Metastatic Breast Carcinoma in the Ovary (tissue), 3 donors: ENCODE measurements around a stretch of chr5.

DNA sequence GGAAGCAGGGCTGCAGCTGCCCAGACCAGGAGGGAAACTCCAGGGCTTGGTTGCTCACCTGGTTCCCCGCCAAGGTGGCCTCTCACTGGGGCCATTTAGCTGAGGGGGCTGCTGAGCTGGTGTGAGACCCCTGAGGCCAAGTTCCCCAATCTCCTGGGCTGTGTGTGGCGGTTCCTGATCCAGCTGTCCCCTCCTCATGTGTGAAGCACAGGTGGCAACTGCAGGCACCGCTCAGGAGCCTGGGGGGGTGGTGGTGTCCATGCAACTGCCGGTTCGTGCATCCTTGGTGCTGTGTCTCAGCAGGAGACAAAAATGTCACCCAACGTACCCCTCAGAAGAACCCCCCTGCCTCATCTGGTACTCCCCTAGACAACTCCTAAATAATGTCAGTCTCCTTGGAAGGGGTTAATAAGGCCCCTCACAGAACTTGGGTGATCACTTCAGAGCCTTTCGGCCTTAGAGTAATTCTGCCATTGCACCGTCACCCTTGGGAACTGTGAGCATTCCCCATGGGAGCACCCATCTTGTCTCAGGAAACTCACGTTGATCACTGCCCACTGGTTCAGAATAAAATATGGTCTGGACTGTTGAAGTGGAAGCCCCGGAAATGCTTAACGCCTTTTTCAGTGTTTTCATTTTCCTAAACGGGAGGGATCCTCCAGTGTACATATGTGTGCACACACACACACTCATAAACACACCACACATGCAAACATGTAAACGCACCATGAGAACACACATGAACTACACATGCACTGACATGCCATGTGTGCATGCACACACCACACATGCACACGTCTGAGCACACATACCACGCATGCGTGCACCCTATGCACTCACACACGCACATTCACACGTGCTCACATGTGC is 17.4 kb downstream of the MRPL36 start:
- PRO-cap, 3 experiments = no peak in any of the 3 experiments

DNA sequence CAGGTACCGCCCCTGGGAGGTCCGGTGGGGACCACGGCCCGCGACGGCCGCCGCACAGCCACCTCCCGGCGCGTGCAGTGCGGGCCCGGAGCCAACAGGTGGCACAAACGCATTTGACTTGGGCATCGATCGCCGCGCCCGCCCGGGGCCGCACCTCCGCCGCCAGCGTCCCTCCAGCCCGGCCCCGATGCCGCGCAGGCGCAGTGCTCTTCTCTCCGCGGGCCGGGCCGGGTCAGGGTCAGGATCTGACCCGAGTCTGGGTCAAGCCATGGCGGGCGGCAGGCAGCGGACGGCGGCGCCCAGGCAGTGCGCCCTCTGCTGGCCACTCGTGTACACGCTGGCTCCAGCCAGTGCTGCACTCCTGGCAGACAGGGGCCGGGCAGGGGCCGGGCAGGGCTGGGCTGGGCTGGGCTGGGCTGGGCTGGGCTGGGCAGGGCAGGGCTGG is 155.8 kb upstream of the IRX4 start:
- PRO-cap, 3 experiments = no peak in any of the 3 experiments

DNA sequence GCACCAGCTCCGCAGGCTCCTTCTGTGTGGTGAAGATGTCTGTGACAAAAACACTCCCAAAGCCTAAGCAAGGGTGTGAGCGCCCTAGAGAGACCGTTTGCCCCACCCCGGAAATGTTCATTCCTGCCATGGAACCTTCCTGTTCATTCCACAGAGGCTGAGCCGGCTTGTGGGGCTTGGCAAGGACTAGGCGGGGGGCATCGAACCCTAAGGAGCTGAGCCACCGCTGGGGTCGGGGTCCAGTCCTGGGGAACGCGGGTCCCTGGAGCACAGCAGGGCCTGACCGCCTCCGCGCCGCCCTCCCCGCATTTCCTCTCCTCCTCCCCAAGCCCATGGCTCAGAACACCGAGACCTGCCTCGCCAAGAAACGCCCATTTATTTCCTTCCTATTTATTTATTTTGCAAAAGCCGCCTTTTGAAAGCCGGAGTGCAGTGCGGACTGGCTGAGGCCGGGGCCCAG is 228.8 kb upstream of the IRX4 start:
- PRO-cap, 3 experiments = no peak in any of the 3 experiments

- PRO-cap, 3 experiments = peak in 1 of 3 experiments; most common minus-strand start chr5:2388545 (in 1)
Measured at GRCh38 chr5:2388407-2388804, 363.1 kb downstream of the IRX2 start.

- PRO-cap, 3 experiments = no peak in any of the 3 experiments
Measured at GRCh38 chr5:3103457-3103882, 352.0 kb upstream of the IRX2 start.

GRCh38 chr5:3287409-3287650 is 308.3 kb upstream of the IRX1 start:
- PRO-cap, 3 experiments = peak in 2 of 3 experiments; most common minus-strand start chr5:3287537 (in 2)

GRCh38 chr5:3303614-3304056 is 292.0 kb upstream of the IRX1 start:
- PRO-cap, 3 experiments = no peak in any of the 3 experiments

DNA sequence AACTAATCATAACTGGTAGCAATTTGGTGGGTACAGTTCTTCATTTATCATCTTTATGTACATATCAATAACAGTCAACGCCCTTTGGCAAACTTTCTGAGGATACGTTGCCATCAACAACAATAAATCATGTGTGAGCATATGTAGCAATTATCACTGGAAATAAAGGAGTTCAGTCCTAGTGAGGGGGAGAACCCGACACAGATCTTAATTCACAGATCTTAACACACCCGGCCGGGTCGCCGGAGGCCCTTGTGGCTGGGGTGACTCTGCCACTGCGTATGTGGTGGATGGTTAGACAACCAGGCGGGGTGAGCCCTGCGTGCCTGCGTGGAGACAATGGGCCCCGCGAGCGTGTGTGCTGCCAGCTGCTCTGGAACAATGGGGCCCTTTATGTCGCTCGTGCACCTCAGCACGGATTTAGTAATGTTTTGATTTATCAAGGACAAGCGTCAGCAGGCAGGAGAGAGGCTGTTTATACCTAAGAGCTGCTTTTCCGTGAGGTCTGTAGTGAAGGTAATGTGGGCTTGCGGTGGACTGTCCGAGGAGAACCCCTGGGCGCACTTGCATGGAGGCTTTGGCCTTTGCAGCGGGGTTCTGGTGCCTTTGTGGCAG is 284.7 kb upstream of the IRX1 start:
- PRO-cap, 3 experiments = no peak in any of the 3 experiments

DNA sequence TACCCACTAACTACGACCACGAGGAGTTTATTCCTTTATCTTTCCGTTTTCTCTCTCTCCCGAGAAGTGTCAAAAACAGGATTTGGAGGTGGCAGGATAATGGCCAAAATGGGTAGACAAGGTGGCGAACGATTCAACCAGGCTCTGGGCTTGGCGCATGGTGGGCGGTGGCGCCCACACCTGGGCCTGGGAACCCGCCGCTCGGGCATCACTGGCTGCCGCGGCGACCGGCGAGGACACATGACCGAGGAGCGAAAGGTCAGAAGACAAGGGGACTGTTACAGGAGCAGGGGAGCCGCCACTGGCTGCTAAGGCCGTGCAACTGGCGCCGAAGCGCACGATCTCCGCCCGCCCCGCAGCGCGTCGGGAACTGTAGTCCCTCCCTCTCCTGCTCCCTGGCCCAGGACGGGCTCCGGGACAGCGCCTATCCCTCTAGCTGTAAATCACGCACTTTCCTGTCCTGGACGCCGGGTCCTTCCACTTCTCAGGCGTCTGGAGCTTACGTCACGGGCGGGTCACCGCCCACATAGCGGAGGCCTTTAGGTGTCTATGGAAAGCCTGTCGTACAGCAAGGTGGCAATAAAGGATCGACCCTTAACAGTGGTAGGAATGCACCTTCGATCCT is 477 bp upstream of the ICE1 start:
- PRO-cap, 3 experiments = peak in 3 of 3 experiments; most common minus-strand start position 378 of the sequence (in 2)

DNA sequence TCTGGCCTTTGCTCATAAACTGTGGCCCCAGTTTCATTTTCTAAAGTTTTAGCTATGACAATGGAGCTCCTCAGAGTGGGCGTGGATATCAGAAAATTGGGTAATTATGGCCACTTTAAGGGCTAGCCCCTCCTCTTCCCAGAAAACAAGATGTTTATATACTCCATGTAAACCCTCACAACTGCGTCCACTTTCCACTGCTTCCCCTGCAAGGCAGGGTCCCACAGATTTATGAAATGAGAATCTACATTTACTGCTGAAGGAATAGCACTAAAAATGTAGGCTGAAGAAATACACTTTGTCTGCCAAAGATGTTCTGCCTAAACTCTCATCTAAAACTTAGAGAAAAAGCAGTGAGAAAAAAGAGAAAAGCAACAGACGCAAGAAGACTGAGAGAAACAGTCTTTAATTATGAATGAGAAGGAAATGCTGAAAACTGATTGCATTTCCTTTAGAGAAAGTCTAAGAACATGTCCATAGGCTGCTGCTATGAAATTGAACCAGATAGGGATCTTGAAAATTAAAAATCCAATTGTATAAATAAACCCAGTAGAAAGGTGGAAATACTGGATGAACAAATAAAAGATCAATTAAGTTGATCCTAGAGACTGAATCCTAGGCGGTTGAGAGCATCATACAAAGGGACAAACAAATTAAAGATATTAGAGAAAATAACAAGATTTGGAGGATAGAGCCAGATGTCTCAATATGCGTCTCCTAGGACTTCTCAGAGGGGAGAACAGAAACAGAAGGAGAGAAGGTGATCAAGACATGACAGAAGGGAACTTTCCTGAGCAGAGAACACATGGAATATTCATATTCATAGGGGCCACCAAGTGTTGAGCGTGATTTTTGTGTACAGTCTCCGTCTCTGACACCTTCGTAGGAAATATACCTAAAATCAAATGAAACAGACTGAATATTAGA is 27.5 kb downstream of the ICE1 start:
- PRO-cap, 3 experiments = no peak in any of the 3 experiments

DNA sequence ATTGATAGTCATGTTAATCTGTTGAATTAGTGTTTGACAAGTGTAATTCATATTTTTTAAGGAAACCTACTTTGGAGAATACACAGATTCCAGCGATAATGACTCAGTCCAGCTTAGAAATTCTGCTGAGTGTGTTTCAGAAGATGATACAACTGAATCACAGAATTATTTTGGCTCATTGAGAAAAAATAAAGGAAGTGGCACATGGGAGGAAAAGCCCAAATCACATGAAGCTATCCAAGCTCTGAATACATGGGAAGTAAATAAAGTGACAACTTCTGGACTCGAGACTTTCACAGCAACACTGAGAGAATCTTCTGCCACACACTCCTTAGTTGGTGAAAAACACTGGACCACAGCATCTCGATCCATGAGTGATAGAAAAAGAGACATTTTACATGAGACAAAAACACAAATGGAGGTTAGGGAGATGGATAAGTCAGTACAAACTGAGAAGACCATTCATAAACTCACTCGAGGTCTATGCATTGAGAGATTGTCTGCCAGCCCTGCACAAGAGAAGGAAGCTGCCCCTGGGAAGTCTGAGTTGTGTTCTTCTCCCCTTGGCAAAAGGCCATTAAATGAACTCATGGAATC is 38.0 kb downstream of the ICE1 start:
- PRO-cap, 3 experiments = no peak in any of the 3 experiments

DNA sequence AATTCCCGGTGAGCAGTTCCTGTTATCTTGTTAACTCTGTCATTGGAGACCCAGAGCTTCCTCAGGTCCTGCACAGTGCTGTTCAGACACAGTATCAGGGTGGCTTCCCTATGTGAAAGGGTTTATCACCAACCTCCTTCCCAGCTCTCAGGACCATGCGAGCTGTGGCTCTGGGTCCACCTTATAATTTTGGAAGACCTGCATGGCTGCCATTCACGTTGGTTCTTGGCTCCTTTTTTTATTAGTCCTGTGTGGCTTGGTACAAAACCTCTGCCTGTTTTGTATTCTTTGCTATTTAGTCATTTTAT is 211.8 kb downstream of the ICE1 start:
- PRO-cap, 3 experiments = peak in 1 of 3 experiments; most common minus-strand start position 148 of the sequence (in 1)

- PRO-cap, 3 experiments = no peak in any of the 3 experiments
Measured at GRCh38 chr5:6597631-6598809, 34.8 kb downstream of the NSUN2 start.

- PRO-cap, 3 experiments = no peak in any of the 3 experiments
Measured at GRCh38 chr5:6660241-6660744, 27.1 kb downstream of the SRD5A1 start.

DNA sequence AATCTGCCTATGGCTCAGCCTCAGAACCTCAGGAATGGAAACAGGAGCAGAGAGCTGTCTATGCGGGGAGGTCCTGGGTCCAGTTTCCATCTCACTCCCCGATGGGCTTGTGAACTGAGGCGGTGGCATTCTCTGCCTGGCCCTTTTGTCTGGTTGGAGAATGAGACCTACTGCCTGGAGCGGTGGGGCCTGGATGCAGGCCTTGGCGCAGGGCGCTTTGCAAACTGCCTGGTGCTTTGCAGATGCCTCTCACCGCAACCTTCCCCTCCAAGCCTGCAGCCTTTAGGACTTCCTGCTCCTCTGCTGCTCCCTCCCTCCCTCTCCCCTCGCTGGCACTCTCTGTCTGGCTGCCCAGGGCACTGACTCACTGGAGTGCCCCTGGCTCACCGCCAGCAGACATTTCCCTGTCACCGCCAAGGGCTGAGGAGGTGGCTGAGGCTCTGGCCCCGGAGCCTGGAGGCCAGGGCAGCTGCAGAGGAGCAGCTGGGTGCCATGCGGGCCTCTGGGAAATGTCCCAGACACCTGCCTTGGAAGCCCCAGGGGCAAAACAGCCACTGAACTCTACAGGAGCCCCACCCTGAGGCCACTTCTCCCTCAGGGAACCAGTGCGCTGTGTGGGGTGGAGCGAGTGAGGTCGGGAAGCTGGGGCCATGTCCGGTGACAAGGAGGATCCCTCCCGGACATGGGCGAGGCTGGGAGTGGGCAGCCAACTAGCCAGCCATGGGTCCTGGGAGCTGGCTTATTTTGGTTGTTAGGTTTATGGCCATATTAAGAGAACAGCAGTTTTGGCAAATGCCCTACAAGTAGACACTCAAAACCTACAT is 53.4 kb downstream of the TENT4A start:
- PRO-cap, 3 experiments = peak in 1 of 3 experiments; most common plus-strand start position 432 of the sequence (in 1); most common minus-strand start position 284 of the sequence (in 1)

DNA sequence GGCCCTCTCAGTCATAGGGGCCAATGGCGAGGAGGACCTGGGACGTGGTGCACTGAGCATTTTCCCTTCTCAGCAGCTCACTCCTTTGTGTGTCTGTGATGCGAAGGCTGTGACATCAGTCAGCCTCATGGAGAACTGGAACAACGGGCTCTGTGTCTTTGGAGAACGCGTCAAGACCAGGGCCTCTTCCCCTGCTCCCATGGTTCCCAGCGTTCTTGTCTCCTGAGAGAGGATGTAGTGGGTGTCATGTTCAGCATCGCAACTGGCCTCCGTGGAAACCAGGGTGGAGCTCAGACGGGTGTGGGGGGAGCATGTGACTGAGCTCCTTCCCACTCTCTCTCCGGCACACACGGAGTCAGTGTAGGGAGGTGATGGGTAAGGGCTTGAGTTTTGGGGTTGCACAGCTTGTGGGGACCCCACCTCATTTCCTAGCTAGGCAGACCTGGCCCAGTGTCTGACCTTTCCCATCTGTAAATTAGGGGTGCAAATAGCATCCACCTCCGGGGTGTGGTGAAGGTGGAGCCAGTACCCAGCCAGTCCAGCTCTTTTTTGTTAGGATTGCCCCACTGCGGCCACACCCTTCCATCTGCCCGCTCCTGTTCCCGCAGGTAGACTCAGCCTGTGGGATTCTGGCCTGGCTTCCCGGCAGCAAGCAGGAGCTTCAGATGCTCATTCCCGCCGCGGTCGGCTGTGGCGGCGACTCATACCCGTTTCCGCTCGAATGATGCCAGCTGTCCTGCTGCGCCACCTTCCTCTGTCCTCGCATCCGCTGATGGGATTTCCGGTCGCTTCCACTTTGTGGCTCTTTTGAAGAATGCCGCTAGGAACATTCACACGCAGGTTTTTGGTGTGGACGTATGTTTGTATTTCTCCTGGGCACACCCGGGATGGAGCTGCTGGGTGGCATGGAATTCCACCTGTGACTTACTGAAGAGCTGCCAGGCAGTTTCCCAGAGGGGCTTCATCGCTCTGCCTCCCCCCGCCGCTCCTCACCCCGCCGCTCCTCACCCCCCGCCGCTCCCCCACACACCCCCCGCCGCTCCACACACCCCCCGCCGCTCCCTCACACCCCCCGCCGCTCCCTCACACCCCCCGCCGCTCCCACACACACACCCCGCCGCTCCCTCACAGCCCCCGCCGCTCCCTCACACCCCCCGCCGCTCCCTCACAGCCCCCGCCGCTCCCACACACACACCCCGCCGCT is 60.0 kb downstream of the TENT4A start:
- PRO-cap, 3 experiments = no peak in any of the 3 experiments

DNA sequence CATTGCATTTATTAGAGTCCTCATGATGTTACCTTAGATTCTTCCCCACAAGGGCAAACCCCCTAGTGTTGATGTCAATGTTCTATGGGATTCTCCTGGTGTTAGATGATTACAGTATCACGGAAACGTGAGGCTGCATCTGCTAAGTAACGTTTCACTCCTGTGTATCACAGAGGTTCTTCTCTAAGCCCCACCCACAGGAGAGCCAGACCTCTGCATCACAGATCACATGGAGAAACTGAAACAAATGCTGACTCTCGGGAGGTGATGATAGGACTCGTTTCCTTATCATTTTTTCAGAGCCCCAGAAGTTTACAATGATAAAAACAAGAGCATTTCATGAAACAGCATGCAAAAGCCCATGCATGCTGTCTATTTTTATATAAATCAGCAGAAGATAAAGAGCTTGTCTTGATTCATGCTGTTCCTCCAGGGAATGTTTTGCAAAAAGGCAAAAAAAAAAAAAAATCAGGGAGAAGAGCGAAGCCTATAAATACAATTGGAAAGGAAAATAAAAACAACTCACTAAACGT is 114.6 kb downstream of the TENT4A start:
- PRO-cap, 3 experiments = no peak in any of the 3 experiments

GRCh38 chr5:6868259-6868765 is 155.1 kb downstream of the TENT4A start:
- PRO-cap, 3 experiments = no peak in any of the 3 experiments

DNA sequence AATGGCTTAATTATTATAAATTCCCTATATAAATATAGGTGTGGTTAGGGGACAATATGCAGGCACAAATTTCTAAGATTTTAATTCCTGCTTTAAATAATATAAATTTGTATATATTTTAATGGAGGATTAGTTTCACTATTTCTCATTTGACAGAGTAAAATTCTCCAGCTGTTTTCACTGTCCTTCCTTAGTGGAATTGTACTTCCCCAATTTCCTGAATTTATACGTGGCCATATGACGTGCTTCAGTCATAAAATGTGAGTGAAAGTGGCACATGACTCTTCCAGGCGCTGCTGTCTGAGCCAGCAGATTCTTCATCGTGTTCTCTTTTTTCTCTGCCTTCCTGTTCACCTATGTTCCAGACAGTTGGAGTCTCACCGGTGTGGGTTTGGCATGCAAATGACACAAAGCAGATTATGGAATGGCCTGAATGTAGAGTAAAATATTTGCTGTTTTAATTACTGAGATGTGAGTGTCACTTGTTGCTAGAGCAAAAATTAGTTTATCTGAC is 684.1 kb downstream of the SEMA5A start:
- PRO-cap, 3 experiments = no peak in any of the 3 experiments

DNA sequence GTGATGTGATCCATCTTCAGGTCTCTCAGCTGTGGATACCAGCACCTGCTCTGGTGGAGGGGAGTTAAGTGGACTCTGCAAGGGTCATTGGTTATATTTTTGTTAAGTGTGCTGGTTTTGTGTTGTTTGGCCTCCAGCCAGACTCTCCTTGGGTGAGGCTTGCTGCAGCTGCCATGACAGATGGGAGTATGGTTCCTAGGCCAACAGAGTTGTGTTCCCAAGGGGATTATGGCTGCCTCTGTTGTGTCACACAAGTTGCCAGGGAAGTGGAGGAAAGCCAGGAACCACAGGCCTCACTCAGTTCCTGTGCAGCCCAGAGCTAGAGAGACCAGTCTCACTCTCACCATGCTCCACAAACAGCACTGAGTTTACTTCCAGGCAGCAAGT is 273.5 kb upstream of the TAS2R1 start:
- PRO-cap, 3 experiments = no peak in any of the 3 experiments